Penis (tissue), 1 donor: ENCODE measurements around the genes DUS3L and PSPN.

DNA sequence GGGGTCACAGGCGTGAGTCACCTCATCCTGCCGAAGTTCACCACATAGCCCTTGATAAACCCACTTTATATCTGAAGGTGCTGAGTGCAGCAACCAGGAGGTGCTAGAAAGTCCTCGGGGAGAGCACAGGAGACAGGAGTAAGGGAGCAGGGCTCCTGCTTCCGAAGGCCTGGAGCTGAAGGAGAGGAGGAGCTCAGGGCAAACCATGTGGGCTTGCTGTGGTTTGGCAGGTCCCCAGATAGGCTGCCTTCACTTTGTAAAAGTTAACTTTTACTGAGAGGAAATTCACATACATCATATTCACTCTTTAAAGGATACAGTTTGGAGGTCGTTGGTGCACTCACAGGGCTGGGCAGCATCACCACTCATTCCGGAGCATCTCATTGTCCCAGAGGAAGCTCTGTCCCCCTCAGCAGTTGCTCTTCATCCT is 49.4 kb downstream of the KDM4B start:
- PRO-cap, result no peak

DNA sequence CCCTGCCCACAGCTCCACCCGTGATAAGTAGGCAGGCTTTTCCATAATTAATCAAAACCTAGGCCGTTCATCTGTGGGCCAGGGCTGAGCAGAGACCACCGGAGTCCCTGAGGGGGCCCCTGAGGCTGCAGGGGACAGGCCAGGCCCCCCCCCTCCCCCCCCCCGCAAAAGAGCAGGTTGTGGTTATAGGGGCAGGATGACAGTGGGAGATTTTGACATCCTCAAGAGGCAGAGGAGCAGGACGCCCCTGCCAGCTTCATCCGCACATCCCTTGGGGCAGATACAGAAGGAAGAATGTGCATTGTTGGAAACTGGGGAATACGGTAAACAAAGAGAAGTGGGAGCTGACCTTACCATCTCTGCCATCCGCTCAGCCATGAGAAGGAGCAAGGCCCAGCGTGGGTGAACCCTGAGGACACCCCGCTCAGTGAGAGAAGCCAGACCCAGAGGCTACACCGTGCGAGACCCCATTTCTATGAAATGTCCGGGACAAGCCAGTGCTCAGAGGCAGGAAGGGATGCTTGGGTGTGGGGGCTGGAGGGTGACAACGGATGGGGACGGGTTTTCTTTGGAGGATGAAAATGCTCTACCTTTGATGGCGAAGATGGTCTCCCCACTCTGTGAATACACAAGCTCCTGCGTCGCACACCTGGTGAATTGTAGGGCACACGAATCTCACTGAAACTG is 119.7 kb downstream of the KDM4B start:
- PRO-cap, result no peak

GRCh38 chr19:5097573-5098227 is 128.8 kb downstream of the KDM4B start:
- PRO-cap, result no peak

DNA sequence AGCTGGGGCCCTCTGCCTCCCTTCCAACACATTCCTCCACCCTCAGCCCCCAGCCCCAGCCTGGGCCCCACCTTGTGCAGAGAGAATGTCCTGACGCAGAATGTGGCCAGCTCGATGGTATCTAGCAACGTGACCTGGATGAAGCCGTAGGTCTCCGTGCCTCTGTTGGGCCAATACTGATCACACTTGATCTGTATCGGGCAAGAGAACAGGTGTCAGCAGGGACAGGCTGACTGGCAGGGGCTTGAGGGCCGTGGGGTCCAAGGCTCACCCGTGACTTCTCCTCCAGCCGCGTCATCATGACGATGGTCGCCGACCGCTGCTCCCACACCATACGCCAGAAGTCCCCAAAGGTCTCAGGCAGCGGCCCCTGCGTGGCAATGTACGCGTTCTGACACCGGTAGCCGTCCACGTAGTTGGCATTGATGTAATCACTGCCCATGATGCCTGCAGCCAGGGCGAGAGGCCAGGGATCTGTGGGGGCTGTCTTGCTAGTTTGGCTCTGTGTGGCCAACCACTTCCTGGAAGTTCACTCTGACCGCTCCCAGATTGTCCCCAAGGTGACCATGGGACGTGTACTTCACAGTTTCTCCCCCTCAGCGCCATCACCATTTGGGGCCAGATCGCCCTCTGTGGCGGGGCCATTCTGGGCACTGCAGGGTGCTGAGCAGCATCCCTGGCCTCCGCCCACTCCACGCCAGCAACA is 126.2 kb downstream of the PTPRS start:
- PRO-cap, result no peak

DNA sequence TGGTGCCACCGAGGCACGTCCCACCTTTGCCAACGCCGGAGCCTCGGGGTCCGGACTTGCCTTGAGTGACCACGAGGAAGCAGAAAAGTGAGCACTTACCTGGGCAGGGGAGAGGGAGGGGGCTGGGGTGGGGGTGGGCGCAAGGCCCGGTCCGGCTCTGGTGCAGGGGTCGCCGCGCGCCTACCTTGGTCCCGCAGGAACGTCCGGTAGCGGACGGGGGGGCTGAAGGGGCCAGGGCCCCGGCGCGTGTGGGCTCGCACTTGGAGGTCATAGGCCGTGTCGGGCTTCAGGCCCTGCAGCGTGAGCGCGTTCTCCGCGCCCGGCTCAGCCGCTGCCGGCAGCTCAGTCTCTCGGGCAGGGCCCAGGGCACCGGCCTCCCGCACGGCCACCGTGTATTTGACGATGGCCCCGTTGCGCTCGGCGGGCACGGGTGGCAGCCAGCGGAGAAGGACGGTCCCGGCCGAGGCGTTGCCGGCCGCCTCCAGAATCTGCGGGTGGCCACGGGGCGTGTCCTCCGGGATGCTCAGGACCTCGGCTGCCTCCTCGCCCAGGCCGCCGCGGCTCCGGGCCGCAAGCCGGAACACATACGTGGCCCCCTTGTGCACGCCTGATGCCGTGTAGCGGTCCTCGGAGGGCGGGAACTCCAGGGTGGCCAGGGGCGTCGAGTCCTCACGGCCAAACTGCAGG is 118.0 kb downstream of the PTPRS start:
- PRO-cap, result no peak

- PRO-cap, result no peak
Measured at GRCh38 chr19:5336411-5336922, 4.1 kb downstream of the PTPRS start.

GRCh38 chr19:5338069-5339234 is 2.2 kb downstream of the PTPRS start:
- PRO-cap, result no peak

DNA sequence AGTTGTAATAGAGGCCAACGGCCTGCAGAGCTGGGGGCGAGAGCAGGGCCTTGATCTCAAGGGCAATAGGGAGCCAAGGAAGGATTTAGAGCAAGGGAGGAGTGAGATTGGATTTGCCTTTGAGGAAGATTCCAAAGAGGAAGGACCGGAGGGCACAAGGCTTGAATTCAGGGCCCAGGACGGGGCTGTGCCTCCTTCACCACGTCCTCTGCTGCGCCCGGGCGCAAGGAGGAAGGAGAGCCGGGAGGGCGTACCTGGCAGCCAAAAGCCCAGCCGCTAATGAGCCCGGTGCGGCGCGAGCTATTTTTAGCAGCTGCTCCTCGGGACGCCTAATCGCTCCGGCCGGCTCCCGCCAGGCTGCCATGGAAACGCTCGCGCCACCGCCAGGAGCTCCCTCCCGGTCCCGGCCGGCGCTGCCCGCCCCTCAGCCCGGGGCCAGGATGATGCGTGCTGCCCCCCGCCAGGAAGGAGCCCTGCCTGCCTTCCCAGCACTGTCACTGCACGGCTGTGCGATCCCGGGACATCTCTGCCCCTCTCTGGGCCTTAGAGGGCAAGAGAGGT is 81.2 kb downstream of the ZNRF4 start:
- PRO-cap, result no peak

DNA sequence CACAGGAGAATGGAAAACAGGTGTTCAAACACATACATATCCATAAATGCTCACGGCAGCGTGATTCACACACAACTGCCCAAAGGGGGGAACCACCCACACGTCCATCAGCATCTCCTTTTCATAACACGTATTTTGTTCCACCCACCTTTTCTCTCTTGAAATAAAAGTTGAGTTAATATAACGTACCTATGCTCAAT is 38.0 kb downstream of the SAFB2 start:
- PRO-cap, result no peak

DNA sequence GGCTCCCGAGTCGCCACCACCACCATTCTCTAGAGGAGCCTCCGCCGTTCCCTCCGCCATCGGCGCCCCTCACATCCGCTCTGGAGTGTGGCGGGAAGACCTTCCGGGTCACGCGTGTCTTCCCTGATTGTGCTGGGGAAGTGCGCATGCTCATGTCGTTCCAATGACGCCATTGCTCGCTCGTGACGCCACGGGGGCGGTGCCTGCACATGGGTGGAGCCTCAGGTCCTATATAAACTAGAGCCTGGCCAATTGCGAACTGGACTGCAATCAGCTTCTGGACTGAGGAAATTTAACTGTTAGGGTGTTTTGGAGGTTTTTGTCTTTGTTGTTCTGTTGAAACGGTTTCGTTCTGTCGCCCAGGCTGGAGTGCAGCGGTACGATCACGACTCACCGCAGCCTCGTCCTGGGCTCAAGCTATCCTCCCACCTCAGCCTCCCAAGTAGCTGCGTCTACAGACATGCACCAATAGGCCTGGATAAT is at the start of gene DUS3L:
Gene DUS3L (minus strand): TSS at position 82 of the 483 bp plus-strand sequence.
- PRO-cap, result unidirectional peak, minus-strand start at position 82 of the sequence; bidirectional peak, plus-strand start at position 262 of the sequence, minus-strand start at position 82 of the sequence

DNA sequence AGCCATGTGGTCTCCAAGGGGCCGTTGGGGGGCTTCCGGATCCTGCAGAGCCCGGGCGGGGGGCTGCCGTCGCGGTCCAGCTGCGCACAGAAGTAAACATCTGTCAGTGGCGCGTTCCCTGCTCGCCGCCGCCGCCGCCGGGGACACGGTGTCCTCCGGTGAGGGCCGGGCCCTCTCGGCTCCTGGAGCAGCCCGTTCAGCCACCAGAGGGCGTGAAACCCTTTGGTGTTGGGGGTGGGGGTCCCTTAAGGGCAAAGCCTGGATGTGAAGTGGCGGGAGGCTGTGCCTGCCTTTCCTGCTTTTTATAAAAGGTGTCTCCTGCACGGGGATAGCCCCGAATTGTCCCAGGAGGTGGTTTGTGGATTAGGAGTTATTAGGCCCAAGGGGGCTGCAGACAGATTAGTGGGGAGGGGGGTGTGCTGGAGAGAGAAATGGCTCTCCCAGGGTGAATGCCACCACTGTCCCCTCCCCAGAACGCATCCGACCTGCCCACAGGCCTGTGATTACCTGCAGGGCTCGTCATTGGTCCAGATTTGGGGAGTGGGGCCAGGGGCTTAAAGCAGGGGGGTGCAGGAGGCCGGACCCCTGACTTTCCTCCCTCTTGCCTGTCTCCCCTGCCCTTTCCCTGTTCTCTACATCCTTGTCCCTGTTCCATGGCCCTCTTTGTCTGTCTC is 1.1 kb downstream of the NRTN start:
- PRO-cap, result no peak

- PRO-cap, result no peak
Measured at GRCh38 chr19:6020067-6020551, 42.2 kb upstream of the RANBP3 start.

DNA sequence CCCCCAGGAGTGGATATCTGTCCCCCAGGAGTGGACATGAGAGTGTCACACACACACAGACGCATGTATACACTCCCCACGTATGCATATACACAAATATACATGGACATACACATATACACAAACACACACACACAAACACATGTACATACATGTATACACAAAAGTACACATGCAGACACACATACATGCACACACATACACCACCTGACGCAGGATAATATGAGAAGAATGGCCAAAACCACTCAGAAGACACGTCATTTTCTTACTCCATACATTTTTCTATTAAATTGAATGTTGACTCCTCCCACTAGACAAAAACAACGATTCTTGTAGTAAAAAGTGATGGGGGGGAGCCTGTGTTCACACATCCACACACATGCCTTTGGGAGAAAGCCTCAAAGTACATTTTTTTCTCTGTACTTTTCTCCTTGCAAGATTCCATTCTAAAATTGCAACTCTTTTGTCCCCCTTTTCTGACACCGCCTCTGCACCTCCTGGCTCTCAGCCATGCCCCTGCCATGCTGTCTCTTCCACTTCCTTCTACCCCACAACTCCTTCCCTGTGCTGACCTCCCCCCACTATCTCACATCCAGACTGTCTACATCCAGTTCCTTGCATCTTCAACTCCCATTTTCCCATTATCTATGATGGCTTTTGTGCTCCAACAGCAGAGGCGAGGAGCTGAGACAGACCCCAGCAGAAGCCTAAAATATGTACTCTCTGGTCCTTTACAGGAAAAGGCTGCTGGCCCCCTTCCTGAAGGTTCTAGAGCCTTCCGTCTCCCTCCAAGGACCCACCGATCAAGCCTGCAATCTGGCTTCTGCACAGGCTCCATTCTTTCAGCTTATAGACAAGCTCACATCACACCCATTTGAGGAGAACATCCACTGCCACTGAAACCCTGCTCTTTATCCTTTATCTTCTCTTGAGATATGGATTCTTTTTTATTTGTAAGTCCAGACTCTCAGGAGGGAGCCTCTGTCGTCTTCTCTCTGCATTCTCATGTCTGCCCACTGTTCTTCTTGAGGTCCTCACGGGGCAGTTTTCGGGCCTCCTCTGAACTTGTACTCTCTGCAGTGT is 50.3 kb downstream of the RFX2 start:
- PRO-cap, result no peak

DNA sequence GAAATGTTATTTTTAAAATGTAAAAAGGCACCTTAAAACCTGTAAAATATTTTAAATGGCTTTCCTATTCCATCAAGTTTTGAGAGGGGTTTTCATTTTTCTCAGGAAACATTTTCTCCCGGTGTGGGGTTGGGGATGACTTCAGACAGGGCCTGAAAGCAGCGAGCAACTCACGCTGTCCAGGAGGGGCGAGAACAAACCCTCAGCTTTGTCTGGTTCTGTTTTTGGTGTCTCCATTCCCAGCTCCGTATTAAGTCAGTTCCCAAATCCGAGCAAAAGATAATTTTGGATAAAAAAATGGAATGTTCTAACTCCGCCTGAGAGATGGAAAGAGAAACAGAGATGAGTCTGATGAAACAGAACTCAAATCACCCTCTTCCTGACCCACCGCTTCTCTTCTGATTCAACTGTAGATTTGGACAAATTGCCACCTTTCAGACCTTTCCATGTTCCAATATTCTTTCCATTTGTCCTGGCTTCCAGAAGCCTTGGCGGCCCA is 38.4 kb downstream of the RFX2 start:
- PRO-cap, result no peak

GRCh38 chr19:6076322-6077421 is 33.6 kb downstream of the RFX2 start:
- PRO-cap, result unidirectional peak, minus-strand start at chr19:6076493; bidirectional peak, plus-strand start at chr19:6076925, minus-strand start at chr19:6076595; unidirectional peak, plus-strand start at chr19:6077026; bidirectional peak, plus-strand start at chr19:6077149, minus-strand start at chr19:6077170

GRCh38 chr19:6259256-6259823 is 20.4 kb downstream of the MLLT1 start:
- PRO-cap, result no peak

DNA sequence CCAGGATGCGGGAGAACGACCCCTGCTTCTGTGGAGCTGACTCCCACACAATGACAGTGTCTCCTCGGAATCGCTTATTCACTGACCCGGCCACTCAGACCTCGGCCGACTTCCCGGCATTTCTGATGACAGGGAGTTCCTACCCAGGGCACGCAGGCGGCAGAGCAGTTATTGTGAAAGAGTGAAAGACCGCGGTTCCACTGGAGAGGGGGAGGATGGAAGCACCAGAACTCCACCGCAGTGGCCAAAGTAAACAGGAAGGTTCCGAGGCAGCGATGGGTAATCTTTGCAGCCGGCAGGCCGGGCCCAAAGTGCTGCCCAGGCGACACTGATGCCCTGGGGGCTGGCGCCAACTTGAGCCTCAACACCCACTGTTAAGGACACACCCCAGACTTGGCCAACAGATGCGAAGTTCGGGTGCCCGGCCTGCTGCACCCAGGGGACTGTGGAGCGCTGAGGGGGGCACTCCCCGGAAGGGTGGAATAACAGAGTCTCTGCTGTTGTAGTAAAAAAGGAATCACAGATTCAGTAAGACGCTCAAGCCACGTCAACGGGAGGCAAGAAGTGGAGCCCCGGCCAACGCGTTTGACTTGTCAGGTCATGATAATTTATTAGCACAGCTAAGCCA is 5.9 kb downstream of the MLLT1 start:
- PRO-cap, result bidirectional peak, plus-strand start at position 252 of the sequence, minus-strand start at position 124 of the sequence

- PRO-cap, result no peak
Measured at GRCh38 chr19:6375459-6375993, at the start of gene PSPN. Gene PSPN (minus strand): TSS chr19:6375933.

- PRO-cap, result no peak
Measured at GRCh38 chr19:6389356-6389654, 3.7 kb downstream of the GTF2F1 start.

GRCh38 chr19:6393857-6394242 is 886 bp upstream of the GTF2F1 start:
- PRO-cap, result no peak